A673 (cell line): ENCODE results near the genes BRI3BP and STX2.

DNA sequence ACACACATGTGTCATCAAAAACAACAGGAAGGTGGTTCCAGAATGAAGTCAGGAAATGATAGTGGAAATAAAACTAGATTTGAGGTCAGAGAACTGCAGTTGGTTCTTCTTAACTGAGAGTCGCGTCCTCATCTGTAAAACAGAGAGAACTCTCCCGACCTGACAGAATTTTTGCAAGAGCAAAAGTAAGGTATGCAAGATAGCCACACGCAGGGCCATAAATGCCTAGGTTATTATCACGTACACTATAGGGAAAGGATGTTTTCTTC lies 67.3 kb downstream of the SCARB1 start:
- PRO-cap = no peak

- PRO-cap = no peak
These were observed 48.6 kb downstream of the SCARB1 start for GRCh38 chr12:124814906-124815652.

- PRO-cap = unidirectional peak, minus-strand start at chr12:124911048
These were observed 3.7 kb downstream of the UBC start for GRCh38 chr12:124910460-124911395.

GRCh38 chr12:124912349-124912471 lies 2.2 kb downstream of the UBC start:
- PRO-cap = no peak

DNA sequence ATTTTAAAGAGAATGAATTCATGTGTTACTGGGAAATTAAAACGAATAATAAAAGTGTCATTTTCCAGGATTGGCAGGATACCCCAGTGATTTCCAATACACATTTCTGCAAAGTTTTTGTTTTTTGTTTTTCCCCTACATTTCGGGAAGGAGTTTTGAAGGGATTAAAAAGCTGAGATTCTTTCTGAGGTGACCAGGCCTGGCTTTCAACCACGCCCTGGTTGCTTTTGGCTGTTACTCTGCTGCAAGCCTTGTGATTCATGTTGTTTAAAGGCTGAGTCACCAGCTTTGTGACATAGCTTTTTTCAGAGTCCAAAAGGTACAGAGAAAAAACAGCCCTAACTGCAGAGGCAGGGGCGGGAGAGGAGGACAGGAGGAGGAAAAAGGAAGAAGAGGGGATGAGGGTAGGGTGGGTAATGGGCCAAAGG lies 1.8 kb upstream of the UBC start:
- PRO-cap = bidirectional peak, plus-strand start at position 296 of the sequence, minus-strand start at position 241 of the sequence

GRCh38 chr12:124916717-124917119 lies 2.3 kb upstream of the UBC start:
- PRO-cap = no peak

DNA sequence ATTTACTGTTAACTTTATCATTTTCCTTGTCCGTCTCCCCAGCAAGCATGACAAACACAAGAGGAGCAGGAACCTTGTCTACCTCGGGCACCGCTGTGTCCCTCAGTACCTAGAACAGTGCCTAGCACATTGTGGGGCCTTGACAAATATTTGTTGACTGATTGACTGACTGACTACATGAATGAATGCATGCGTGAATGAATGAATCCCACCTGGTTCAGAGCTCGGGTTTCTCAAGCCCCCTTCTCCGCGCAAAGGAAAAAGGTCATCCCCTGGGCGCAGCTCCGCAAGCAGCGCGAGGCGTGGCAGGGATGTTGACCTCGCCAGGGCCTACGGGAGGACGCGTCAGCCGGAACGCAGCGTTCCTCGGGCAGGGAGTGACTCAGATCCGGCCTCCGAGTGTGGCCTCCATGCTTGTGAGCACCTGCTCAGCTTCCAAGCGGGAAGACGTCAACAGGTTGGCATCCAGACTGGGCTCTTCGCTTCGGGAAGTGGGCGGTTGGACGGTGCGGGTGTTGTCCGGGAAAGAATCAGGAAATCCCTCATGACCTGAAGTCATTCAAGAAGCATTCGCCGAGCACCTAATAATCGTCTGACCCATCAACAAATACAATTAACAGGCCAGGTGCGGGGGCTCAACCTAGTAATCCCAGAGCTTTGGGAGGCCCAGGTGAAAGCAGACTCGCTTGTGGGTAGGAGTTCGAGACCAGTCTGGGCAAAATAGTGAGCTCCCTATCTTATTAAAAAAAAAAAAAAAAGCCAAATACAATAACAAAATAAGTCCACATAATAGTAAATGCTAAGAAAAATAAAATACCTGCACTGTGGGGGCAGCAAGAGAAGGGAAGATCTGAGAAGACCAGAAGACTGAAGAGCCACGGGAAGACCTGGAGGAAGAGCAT lies 13.9 kb upstream of the UBC start:
- PRO-cap = bidirectional peak, plus-strand start at position 464 of the sequence, minus-strand start at position 379 of the sequence

- PRO-cap = unidirectional peak, plus-strand start at chr12:124993678; unidirectional peak, plus-strand start at chr12:124993913; bidirectional peak, plus-strand start at chr12:124994359, minus-strand start at chr12:124994332
These were observed at the start of gene BRI3BP for GRCh38 chr12:124993305-124994520. Gene BRI3BP, plus strand, starts transcription at chr12:124993645.

DNA sequence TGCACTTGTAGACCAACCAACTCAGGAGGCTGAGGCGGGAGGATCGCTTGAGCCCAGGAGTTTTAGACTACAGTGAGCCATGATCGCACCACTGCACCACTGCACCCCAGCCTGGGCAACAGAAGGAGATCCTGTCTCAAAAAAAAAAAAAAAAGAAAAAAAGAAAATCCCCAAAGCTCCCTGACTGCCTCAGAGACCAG lies 503.2 kb downstream of the TMEM132B start:
- PRO-cap = no peak

DNA sequence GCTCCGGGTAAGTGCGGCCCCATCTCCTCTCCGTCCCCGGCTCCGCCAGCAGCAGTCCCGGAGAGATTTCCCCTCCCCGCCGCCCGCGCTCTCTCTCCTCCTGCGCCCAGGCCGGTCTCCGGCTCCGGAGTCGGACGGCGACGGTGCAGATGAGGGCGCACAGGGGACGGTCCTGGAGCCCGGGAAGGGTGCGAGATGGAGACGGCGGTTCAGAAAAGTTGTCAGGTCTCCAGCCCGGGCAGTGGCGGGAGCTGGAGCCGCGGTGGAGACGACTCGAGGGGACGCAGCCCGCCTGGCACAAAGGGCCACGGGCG lies 1540.3 kb downstream of the TMEM132B start:
- PRO-cap = no peak

GRCh38 chr12:127163013-127163341 lies 1104.0 kb upstream of the TMEM132C start:
- PRO-cap = no peak

DNA sequence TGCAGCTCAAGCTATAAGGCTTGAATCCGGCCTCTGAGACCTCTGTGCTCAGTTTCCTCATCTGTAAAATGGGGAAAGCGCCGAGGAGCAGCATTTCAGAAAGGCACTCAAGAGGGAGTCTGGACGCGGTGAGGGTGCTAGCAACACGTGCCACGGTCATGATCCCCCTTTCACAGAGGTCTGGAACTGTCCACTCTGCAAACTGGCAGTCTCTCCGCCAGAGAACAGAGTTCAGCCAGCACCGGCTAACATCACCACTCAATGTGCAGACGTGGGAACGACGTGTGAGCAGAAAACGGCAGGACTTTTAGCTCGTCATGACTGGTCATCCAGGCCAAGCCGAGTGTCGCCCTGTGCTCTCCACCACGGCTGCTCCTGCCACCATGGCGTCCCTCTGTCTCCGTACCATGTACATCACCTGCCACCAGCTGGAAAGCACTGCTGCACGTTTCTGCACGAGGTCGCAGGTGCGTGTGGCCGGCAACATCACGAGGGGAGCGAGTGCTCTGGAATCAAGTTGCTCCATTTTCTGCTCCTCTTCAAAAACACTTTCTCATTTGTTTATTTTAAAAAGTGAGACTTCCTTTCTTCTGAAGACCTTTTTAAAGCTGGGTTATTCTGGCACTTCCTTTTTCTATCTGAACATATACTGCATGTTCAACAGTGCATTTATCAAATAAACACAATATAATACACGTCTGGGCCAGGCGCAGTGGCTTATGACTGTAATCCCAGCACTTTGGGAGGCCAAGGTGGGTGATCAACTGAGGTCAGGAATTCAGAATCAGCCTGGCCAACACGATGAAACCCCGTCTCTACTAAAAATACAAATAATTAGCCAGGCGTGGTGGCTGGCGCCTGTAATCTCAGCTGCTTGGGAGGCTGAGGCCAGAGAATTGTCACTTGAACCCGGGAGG lies 28.1 kb downstream of the SLC15A4 start:
- PRO-cap = no peak

DNA sequence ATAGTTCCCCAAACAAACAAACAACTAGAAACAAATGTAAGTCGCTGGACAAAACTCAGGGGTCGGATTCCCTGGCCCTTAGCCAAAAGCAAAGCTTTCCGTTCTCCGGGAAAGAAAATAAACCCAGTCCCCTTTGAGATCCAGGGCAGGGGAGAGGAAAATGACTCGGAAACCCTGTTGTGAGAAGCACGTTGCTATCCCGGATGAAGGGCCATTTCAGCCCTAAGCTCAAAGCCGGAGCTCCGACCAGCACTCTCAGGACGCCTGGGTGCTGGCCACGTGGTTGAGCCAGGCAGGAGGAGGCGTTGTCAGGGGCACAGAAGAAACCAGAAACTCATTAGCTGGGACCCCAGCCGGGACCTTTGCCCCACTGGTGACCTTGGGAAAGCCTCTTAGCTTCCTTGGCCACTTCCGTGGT lies 57.7 kb upstream of the FZD10 start:
- PRO-cap = no peak

DNA sequence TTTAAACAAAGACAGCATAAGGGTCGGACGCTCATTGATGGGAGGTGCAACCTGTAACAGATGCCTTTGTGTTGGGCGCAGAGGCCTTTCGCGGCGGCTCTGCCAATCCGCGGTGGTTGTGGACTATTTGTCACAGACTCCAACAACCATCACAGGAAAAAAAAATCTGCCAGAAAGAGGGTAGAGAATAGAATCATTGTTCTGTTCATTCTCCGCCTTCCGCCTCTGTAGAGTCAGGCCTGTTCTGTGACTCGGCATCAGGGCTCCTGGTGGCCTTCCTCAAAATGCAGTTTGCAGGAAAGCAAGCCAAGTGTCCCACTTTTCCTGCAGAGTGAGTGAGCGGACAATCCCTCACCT lies 83.1 kb upstream of the PIWIL1 start:
- PRO-cap = no peak

- PRO-cap = no peak
These were observed 6.0 kb upstream of the RIMBP2 start for GRCh38 chr12:130722244-130722443.

DNA sequence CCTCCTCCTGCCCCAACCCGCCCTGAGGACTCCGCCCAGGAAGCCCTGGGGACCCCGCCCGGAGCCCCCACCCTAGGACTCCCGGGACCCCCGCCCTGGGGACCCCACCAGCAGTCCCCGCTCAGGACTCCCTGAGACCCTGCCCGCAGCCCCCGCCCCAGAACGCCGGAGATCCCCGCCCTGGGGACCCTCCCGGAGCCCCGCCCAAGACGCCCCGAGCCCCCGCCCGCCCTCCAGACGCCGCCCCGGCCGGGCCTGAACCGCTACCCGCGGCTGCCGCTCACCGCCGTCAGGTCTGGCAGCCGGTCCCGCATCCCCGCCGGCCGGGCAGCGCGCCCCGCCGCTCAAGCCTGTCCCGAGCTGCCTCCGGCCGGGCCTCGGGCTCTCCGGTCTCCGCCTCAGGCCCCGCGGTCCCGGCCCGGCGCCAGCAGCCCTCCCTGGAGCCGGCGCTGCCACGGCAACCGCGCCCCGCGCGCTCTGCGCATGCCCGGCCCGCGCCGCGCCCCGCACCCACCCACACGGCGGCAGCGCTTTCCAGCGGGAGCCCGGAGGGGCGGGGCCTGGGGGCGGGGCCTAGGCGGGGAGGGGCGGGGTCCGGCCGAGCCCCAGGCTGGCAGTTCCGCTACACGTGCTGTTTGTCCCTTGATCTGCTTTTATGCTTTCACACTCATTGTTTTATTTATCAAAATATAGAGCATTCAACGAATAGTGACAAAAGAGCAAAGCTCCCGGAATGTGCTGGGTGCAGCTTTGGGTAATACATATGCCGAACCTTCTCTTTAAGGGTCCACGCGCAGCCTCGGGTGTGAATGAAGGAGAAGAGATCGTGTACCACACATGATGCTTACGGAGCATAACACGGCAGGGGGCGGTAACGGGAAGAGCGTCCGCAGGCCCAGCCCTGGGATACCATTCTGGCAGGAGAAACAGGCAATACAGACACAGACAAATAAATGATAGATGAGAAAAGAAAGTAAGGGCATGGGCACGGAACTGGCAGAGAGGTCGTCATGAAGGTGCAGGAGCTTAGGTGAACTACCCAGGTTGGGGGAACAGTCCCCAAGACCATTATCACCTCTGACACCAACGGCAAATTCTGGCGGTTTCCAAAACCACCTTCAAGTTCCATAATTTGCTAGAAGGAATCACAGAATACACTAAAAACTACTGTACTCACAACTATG lies at the start of gene STX2:
STX2 (minus strand) TSS at position 465 of the 1,184 bp plus-strand sequence.
- PRO-cap = bidirectional peak, plus-strand start at position 601 of the sequence, minus-strand start at position 377 of the sequence; bidirectional peak, plus-strand start at position 907 of the sequence, minus-strand start at position 811 of the sequence

- PRO-cap = no peak
These were observed 1.9 kb downstream of the RAN start for GRCh38 chr12:130873523-130874314.

GRCh38 chr12:130878878-130879826 lies 7.3 kb downstream of the RAN start:
- PRO-cap = no peak

GRCh38 chr12:130932275-130932492 lies 21.5 kb upstream of the ADGRD1 start:
- PRO-cap = no peak

GRCh38 chr12:130957047-130957505 lies 3.4 kb downstream of the ADGRD1 start:
- PRO-cap = no peak